B cell (primary cell): ENCODE results near the gene GREB1.

DNA sequence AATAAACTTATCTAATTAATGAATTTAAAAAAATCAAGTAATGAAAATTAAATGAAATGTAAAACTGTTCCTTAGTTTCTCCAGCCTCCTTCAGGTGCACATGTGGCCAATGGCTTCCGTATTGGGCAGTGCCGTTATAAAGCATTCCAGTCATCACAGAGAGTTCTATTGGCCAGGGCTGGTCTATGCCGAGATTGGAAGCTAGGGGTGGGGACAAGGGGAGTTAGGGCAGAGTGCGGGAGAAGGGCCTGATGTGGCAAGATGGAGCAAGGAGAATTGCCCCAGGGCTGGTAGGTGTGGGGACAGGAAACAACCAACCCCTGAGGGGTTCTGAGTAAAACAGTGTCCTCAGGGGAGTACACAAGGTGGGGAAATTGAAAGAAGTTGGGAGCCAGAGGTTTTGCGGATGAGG, 9.3 kb upstream of the ATP6V1C2 start:
- PRO-cap: no peak
- CAGE, long polyA plus RNA: no peak

- PRO-cap: no peak
- CAGE, long polyA plus RNA: no peak
Measured at GRCh38 chr2:10758753-10759218, 37.4 kb downstream of the ATP6V1C2 start.

- PRO-cap: no peak
- CAGE, long polyA plus RNA: no peak
Measured at GRCh38 chr2:10762536-10763224, 41.2 kb downstream of the ATP6V1C2 start.

- PRO-cap: no peak
- CAGE, long polyA plus RNA: no peak
Measured at GRCh38 chr2:10783757-10784375, 28.7 kb downstream of the PDIA6 start.

GRCh38 chr2:10788813-10789056, 23.9 kb downstream of the PDIA6 start:
- PRO-cap: no peak
- CAGE, long polyA plus RNA: no peak

DNA sequence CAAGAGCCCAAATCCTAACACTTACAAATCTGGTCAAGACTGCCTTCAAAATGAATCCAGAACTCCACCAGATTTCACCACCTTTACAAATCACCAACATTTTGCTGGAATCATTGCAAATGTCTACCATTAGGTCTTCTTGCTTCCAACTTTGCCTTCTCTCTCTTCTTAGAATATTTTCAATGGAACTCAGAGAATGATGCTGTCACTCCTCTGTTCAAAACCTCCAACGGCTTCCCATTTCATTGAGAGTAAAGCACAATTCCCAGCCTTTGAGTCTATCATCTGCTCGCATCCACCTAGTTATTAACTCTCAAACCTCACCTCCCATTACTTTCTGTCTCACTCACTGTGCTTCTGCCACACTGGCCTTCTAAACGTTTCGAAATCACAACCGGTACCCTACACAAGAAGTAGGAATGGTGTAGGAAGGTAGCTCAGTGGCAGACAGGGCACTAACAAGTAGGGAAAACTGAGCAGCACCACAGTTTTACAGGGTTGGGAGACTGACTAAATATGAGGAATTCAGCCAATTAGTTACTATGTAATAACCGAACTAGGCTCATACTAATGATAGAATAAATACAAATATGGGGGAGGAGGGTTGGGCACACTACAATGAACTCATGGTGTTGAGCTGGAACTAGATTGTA, 39.9 kb downstream of the ROCK2 start:
- PRO-cap: no peak
- CAGE, long polyA plus RNA: no peak

GRCh38 chr2:11389446-11389819, 45.0 kb upstream of the ROCK2 start:
- PRO-cap: no peak
- CAGE, long polyA plus RNA: no peak

GRCh38 chr2:11403720-11404183, 59.3 kb upstream of the ROCK2 start:
- PRO-cap: no peak
- CAGE, long polyA plus RNA: no peak

GRCh38 chr2:11405860-11406619, 59.9 kb downstream of the E2F6 start:
- PRO-cap: no peak
- CAGE, long polyA plus RNA: no peak

DNA sequence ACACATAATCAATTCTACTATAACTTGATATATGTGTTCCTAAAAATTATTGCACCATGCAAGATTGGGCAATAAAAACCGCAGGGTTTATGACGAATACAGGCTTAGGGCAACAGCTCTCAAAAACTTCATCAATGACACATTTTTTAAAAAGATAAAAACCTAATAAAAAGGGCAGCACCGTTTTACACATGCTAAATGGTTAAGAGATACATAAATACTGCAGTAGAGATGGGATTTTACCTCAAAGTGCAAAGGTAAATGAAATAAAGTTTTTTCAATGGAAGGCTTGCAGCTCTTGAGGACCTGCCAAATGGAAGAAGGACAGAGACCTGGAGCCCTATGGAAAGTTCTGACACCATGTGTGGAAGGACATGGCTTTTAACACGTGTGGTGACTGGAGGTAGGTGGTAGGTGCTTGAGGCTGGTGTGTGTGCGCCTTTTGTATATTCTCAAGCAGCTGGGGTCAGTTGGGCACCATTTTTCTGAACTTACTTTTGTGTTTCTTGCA, at the start of gene GREB1:
TSS of gene GREB1 (plus strand) at position 194 of the 511 bp plus-strand sequence.
- PRO-cap: no peak
- CAGE, long polyA plus RNA: no peak

- PRO-cap: no peak
- CAGE, long polyA plus RNA: no peak
Measured at GRCh38 chr2:11551633-11551992, 17.8 kb downstream of the GREB1 start.

GRCh38 chr2:11743753-11744648, 2.4 kb upstream of the LPIN1 start:
- PRO-cap: no peak
- CAGE, long polyA plus RNA: no peak

- PRO-cap: no peak
- CAGE, long polyA plus RNA: no peak
Measured at GRCh38 chr2:11747688-11748397, 1.4 kb downstream of the LPIN1 start.

DNA sequence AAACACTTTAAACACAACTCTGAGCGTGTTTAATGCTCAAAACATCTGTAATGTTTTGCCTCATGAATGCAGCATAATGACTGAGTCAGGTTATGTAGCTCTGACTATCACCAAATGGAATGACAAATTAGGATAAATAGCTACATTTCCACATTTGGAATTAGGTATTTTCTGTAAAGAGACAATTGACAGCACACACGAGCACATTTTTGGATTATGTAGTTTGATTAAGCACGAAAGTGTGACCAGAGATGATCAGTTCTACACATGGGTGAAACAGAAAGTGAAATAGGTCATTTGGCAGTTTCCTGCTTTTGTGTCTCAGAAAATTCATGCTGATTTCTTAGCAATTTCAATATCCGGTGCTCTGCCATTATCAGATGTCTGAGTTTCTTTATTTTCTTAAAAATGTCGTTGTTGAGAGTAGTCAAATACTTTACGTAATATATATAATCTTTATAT, 29.0 kb downstream of the LPIN1 start:
- PRO-cap: no peak
- CAGE, long polyA plus RNA: no peak

DNA sequence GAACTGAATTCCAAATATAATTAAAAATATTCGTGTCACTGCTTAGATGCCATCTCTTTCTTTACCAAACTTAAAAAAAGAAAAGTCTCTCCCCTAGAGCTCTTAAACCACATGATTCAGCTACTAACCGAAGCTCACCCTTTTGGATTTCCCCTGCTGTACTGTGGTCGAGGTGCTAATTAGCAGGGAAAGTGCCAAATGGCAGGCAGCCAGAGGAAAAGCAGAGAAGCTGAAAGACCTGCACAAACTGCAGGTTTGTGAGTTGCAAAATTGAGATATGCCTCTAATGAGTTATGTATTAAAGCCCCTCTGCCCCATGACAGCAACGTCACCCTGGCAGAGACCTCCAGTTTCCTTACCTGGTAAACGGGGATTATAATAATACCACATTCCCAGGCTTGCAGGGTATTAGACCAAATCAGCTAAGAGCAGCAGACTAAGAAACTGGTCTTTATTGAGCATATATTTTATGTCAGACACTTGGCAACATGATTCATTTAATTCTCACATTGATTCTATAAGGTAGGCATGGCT, 259.6 kb downstream of the LPIN1 start:
- PRO-cap: no peak
- CAGE, long polyA plus RNA: no peak

DNA sequence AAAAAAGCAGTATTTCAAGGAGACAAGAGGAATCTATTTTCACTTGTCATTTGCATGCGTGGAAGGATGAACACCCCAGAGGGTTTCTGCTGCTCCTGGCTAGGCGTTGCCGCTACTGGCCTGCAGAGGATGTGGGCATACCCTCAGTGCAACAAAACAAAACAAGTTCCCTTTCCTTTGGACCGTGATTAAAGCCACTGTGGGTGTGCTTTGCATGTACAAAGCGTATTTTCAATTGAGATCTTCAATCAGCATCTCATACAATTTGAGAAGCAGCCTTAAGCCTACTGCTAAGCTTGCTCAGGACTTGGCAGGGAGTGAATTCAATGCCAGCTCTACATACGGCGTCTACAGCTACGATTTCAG, 298.4 kb downstream of the LPIN1 start:
- PRO-cap: unidirectional peak, plus-strand start at position 259 of the sequence
- CAGE, long polyA plus RNA: no peak

GRCh38 chr2:12127552-12128151, 381.2 kb downstream of the LPIN1 start:
- PRO-cap: no peak
- CAGE, long polyA plus RNA: no peak

DNA sequence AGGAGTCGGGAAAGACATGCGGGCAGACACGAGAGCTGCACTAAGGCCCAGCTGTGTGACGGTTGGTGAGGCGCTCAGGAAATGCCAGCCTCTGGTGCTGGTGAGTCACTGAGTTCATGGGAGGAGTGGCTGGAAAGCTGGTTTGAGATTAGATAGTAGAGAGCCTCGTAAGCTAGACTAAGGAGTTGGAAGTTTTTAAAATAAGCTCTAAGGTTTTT, 390.9 kb upstream of the TRIB2 start:
- PRO-cap: no peak
- CAGE, long polyA plus RNA: no peak

- PRO-cap: no peak
- CAGE, long polyA plus RNA: no peak
Measured at GRCh38 chr2:12478848-12479104, 238.0 kb upstream of the TRIB2 start.

- PRO-cap: unidirectional peak, plus-strand start at chr2:12613292
- CAGE, long polyA plus RNA: no peak
Measured at GRCh38 chr2:12613076-12613559, 103.6 kb upstream of the TRIB2 start.